Heart left ventricle (tissue), 7 donors: ENCODE data around the genes GCSAML, OR2L5, OR2M4 and OR2T12.

- PRO-cap, 6 experiments, result no peak in any of the 6 experiments
- RAMPAGE, long total RNA, 2 experiments, result no peak in any of the 2 experiments
- RRBS, result no CpG with 5 or more reads among the region's 5 CpGs
These were observed 324.7 kb downstream of the SMYD3 start for GRCh38 chr1:246181961-246183146.

DNA sequence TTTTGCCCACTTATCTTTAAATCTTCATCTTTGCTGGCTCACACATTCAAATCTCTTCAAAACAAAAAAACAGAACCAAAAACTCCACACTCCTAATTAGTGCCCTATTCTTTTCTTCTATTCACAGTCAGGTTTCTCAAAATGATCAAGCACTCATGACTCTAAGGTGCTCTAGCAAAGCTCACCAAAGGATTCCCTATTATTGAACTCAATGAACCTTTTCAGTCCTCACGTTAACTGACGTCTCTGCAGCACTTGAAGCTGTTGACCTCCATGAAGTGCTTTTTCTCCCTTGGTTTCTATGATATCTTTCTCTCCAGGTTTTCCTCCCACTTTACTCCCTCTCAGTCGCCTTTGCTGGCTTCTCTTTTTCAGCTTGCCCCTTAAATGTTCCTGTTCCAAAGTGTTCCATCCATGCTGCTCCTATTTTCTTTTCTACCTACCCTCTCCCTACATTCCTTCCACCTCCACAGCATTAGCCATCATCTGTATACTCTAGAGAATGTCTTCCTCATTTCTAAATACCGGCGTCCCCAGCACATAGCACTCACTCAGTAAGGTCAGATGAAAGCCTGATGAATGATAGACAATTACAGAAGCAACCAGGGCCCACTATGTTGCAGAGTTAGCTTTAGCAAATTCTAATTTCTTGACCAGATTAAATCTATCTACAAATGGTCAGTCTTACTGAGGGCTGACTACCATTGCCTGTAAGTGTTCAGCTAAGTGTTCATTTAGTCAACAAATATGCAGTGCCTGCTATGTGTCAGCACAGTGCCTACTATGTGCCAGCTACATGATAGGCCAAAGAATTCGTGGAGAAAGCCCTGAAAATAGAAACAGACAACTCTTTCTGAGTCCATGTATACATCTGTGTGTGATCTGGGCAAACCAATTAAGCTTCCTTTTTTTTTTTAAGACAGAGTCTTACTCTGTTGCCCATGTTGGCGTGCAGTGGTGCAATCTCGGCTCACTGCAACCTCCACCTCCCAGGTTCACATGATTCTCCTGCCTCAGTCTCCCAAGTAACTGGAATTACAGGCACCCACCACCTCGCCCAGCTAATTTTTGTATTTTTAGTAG, 213.0 kb downstream of the SMYD3 start:
- PRO-cap, 6 experiments, result no peak in any of the 6 experiments
- RAMPAGE, long total RNA, 2 experiments, result no peak in any of the 2 experiments
- RRBS, result no CpG with 5 or more reads among the region's 9 CpGs

DNA sequence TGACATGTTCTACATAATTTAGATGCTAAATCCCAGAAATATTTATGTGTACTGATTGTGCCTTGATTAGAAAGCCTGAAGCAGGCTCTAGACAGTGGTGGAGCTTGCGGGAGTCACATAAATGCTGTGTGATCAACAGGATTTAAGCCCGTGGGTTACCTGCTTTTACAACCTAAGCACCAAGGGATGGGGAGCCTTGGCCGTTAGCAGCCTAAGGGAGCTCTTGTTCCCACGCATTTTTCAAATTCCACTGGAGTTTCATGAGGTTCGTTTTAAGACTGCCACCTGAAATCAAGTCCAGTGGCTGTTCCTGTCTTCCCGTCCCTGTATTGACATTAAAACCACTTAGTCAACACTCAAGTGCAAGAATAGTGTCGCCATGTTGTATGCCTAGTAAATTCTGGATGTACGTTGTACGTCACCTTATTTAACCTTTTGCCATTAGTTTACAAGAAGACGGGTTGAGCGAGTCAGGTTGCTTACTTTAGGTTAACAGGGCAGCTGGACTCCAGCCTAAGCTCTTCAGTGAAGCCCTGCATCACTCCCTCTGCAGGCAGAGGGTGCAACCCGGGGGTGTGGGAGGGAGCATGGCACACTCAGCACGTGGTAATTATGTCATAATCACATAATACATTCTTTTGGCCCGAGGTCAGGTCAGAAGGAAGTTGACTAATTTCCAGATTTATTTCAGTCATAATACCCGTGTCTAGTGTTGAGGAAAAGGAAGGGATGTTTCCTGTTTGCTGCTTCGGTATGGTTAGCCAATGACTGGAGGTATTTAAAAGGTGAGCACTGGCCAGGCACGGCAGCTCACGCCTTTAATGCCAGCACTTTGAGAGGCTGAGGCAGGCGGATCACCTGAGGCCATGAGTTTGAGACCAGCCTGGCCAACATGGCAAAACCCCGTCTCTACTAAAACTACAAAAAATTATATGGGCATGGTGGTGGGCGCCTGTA, 42.5 kb downstream of the CNST start:
- PRO-cap, 6 experiments, result peak in 2 of 6 experiments; most common plus-strand start position 781 of the sequence (in 2); most common minus-strand start position 549 of the sequence (in 2)
- RAMPAGE, long total RNA, 2 experiments, result no peak in any of the 2 experiments
- RRBS, result no CpG with 5 or more reads among the region's 21 CpGs

GRCh38 chr1:246725256-246725920, 1.2 kb downstream of the SCCPDH start:
- PRO-cap, 6 experiments, result no peak in any of the 6 experiments
- RAMPAGE, long total RNA, 2 experiments, result no peak in any of the 2 experiments
- RRBS, result no CpG with 5 or more reads among the region's 15 CpGs

- PRO-cap, 6 experiments, result no peak in any of the 6 experiments
- RAMPAGE, long total RNA, 2 experiments, result no peak in any of the 2 experiments
- RRBS, result no CpG with 5 or more reads among the region's 6 CpGs
These were observed 26.6 kb downstream of the SCCPDH start for GRCh38 chr1:246750818-246751260.

DNA sequence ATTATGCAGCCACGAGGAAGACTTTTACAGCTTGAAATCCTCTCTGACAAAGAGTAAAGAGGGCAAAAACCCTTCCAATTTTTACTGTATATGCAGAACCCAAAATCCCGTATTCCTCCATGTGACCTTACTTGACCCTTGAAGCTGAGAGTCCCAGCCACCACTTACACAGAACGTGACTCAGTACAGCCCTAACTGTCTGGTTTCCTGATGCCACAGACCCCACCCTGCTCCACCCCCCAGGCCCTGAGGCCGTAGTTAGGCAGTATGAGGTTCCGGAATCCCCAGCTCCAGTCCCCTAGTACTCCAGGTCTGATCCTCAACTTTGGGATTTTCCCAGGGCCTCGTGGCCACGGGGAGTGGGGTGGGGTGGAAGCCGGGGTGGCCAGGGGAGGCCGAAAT, 70.6 kb downstream of the SCCPDH start:
- PRO-cap, 6 experiments, result no peak in any of the 6 experiments
- RAMPAGE, long total RNA, 2 experiments, result no peak in any of the 2 experiments
- RRBS, result 27% methylated on average over 5 of the region's 9 CpGs

DNA sequence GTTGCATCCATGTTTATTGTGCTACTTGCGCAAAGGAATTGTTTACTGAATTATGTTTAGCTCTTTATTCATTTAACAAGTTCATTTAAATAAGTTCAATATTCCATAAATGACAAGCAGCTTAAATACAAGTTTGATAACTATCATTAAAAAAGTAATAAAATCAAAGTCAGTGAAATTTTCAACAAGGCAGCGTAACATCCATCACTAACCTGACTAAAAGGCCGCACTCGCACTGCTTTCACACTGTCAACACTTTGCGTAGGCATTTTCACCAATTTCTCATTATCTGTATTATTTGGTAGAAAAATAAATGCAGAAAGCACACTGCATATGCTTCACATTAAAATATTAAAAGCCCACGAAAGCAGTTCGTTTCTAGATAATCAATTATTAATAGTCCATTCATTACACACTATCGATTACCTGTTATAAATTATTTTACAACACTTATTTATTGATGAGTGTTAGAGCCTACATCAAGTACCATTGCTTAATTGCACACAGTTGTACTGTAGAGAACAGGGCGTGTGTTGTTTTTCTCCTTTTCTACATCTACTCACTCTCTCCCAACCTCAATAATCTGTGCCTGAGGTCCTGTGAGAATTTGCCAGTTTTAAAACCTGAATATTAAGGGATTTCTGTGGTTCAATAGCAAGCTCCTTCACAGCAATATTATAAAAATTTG, 92.3 kb downstream of the AHCTF1 start:
- PRO-cap, 6 experiments, result no peak in any of the 6 experiments
- RAMPAGE, long total RNA, 2 experiments, result no peak in any of the 2 experiments
- RRBS, result no CpG with 5 or more reads among the region's 9 CpGs

- PRO-cap, 6 experiments, result no peak in any of the 6 experiments
- RAMPAGE, long total RNA, 2 experiments, result no peak in any of the 2 experiments
- RRBS, result no CpG with 5 or more reads among the region's 4 CpGs
These were observed 81.7 kb downstream of the AHCTF1 start for GRCh38 chr1:246849983-246850592.

DNA sequence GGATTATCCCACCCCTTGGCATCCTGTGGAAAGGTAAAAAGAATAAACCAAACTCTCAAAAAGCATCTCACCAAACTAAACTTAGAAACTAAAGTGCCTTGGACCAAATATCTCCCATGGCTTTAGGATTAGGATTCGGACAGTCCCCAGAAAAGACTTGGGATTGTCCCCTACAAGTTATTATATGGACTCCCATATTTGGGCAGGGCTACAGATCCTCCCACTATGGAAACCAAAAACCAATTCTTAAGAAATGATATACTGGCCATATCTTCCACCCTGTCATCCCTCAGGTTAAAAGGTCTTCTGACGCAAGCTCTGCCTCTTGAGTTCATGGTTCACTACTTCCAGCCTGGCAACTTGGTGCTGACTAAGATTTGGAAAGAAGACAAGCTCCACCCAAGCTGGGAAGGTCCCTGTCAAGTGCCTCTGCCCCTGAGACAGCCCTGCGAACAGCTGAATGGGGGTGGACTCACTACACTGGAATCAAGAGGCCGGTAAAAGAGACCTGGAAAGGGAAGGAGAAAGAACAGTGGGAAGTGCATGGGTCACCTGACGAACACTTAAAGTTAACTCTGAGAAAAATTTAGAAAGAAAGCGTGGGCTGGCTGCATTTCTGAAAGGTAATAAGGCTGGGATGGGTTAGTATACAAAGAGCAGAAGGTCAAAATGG, 25.9 kb upstream of the ZNF496 start:
- PRO-cap, 6 experiments, result no peak in any of the 6 experiments
- RAMPAGE, long total RNA, 2 experiments, result no peak in any of the 2 experiments
- RRBS, result no CpG with 5 or more reads among the region's 6 CpGs

DNA sequence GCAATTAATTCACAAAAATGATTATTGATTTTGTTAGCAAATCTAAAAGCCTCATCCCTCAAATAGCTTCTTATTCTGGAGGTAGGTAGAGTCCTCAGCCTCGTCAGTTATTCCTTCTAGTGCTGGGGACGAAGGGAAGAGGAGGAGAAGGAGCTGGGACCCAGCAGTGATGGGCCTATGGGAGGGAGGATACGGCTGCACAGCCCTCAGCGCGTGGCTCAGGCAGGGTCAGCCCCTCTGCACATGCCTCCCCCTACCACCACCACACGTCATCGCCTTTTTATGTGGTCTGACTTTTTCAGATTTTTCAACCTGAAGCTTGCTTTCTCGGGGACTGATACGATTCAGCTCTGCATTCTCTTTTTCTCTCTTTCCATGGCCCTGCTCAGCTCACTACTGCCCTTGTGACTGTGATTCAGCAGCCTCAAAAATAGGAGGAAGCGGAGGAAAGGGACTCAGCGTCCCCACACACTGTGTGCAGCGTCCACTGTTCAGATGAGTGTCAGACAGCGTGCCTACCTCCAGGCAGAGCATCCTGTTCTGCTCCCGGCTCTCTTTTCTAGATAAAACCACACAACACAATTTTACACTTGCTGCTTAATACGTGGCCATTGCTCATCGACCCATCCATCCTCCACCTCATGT, 891 bp downstream of the OR2B11 start:
- PRO-cap, 6 experiments, result no peak in any of the 6 experiments
- RAMPAGE, long total RNA, 2 experiments, result no peak in any of the 2 experiments
- RRBS, result no CpG with 5 or more reads among the region's 16 CpGs

DNA sequence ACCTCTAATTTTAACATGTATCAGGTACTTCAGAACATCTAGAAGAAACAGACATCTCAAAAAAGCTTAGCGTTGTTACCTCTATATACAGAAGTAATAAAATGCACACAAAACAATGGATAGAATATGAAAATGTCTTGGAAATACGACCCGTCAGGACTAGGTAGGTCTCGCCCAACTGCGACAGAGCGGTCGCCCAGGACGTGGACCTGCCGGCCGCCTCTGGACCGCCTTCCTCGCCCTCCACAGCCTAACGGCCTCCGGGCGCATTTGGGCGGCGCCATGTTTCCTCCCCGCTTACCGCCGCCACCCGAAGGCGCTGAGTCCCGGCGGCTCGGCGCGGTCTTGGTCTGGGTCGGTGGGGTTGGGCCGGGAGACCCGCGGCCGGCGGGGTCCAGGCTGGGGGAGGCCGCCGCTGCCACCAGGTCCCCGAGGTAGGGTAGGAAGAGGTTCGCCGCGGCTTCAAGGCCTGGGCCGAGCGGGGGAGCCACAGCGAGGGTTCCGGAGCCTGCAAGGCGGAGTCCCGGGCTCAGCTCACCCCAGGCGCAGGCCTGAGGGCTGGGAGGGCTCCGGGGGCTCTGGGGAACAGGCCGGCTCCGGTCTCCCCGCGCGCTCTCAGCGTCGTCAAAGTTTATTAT, 5.5 kb downstream of the OR2C3 start:
- PRO-cap, 6 experiments, result no peak in any of the 6 experiments
- RAMPAGE, long total RNA, 2 experiments, result no peak in any of the 2 experiments
- RRBS, result 22% methylated on average over 26 of the region's 54 CpGs

DNA sequence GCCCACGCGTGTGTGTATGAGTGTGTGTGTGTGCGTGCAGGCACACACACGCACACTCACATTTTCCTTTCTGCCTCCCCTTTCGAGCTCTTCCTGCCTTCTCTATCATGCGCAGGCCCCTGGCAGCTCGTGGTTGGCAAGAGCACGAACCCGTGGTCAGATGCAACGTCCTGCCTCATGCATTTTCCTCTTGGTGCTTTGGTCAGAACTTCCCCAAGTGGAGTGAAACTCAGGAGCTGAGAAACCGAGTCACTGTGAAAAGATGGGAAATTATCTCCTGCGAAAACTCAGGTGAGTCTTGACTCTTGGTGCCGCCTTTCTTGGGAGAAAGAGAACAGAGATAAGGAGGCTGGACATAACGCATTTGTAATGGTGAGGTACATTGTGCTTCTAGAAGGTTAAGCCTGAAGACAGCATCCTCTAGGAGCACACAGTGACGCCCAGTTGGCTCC, at the start of gene GCSAML:
Gene GCSAML (plus strand): TSS at position 205 of the 452 bp plus-strand sequence.
- PRO-cap, 6 experiments, result no peak in any of the 6 experiments
- RAMPAGE, long total RNA, 2 experiments, result no peak in any of the 2 experiments
- RRBS, result no CpG with 5 or more reads among the region's 15 CpGs

DNA sequence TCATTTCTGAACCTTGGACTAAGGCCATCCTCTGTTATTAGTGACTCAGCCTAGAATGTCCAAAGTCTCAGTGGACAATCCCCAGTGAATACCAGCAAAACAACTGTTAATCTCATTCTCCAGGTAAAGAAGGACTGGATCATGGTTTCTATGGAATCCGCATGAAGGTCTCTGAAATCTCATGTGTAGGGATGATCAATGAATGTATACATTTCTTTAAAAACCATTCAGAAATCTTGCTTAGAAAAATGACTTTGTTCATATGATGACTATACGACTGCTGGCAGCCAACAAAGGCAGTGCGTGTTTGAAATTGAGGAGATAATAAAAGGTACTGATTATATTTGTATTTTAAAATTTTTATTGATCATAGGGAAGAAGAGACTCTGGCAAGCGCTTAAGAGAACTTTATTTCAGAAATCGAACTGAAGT, at the start of gene OR2L5:
Gene OR2L5 (plus strand): TSS at position 253 of the 432 bp plus-strand sequence.
- PRO-cap, 6 experiments, result no peak in any of the 6 experiments
- RAMPAGE, long total RNA, 2 experiments, result no peak in any of the 2 experiments
- RRBS, result no CpG with 5 or more reads among the region's 5 CpGs

- PRO-cap, 6 experiments, result no peak in any of the 6 experiments
- RAMPAGE, long total RNA, 2 experiments, result no peak in any of the 2 experiments
- RRBS, result no CpG with 5 or more reads among the region's 2 CpGs
These were observed at the start of gene OR2M4 for GRCh38 chr1:248231224-248231583. TSS of gene OR2M4 (plus strand) at chr1:248231417.

DNA sequence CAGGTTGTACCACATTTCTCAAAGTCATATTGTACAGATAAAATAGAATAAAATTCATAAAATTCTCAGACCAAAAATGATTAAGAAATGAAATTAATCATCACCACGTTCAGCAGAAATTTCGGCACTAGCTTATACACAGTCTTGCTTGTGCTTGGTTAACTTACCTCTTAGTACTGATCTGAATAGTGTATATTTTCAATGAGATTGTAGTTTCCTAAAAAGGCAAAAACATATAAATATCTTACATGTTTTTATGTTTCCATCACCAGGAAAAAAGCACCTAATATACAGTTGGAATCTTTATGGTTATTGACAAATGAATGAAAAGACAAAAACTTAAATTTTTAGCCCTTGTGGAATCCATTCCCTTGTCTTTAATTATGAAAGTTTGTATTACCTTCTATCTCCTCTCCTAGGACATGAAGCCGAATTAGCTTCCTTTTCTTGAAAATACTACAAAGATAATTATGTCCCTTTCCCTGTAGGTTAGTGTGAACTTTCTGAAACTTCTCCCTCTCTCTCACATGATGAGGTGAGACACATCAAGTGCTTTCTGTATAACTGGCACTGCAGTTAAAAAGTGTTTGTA, at the start of gene OR2T12:
Gene OR2T12 (minus strand): TSS at position 246 of the 592 bp plus-strand sequence.
- PRO-cap, 6 experiments, result no peak in any of the 6 experiments
- RAMPAGE, long total RNA, 2 experiments, result no peak in any of the 2 experiments
- RRBS, result no CpG with 5 or more reads among the region's 3 CpGs

DNA sequence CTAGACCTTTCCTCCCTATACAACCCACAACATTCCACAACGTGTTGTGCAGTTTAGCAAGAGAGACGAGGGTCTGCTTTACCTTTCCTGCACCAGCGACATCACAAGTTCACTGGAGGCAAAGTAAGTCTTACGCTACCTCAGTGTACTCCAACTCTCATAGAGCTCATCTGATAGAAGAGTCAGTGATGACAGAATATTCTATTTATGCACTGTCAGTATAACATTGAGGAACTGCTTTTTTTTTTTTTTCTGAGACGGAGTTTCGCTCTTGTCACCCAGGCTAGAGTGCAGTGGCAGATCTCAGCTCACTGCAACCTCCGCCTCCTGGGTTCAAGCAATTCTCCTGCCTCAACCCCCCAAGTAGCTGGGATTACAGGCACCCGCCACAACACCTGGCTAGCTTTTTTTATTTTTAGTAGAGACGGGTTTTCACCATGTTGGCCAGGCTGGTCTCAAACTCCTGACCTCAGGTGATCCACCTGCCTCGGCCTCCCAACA, 3.2 kb downstream of the SH3BP5L start:
- PRO-cap, 6 experiments, result no peak in any of the 6 experiments
- RAMPAGE, long total RNA, 2 experiments, result no peak in any of the 2 experiments
- RRBS, result no CpG with 5 or more reads among the region's 10 CpGs

DNA sequence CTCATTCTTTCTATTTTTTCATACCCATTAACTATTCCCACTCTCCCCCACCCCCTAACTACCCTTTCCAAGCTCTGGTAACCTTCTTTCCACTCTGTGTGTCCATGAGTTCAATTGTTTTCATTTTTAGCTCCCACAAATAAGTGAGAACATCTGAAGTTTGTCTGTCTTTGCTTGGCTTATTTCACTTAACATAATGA, 13.0 kb downstream of the PGBD2 start:
- PRO-cap, 6 experiments, result no peak in any of the 6 experiments
- RAMPAGE, long total RNA, 2 experiments, result no peak in any of the 2 experiments